ENCODE data around the genes TMEM252, FXN and PTAR1.

DNA sequence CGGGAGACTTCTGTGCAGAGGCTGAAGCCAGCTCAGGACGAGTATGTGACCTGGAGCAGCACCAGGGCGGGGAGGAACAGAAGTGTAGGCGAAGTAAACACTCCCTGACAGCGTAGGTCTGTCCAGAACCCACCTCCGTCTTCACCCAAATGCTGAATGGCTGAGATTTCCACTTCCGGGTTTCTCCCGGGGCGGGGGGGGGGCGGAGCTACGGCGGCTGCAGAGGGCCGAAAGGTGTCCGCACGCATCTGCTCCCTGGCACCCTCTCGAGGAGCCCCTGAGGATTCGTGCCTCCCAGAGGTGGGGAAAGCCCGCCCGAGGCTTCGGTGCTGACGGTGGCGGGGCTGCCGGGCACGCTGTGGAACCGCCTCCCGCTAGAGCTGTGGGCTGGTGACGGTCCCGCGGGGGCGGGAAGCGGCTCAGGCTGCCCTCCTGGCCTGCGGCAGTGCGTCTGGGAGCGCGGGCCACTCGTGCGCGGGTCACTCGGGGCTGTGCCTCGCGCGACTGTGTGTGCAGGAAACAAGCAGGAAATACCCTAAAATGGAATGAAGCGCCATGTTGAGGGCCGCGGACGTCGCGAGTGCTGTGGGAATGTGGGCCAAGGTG, 1425.4 kb downstream of the FOXD4L5 start:
- RRBS = no CpG with 5 or more reads among the region's 48 CpGs

DNA sequence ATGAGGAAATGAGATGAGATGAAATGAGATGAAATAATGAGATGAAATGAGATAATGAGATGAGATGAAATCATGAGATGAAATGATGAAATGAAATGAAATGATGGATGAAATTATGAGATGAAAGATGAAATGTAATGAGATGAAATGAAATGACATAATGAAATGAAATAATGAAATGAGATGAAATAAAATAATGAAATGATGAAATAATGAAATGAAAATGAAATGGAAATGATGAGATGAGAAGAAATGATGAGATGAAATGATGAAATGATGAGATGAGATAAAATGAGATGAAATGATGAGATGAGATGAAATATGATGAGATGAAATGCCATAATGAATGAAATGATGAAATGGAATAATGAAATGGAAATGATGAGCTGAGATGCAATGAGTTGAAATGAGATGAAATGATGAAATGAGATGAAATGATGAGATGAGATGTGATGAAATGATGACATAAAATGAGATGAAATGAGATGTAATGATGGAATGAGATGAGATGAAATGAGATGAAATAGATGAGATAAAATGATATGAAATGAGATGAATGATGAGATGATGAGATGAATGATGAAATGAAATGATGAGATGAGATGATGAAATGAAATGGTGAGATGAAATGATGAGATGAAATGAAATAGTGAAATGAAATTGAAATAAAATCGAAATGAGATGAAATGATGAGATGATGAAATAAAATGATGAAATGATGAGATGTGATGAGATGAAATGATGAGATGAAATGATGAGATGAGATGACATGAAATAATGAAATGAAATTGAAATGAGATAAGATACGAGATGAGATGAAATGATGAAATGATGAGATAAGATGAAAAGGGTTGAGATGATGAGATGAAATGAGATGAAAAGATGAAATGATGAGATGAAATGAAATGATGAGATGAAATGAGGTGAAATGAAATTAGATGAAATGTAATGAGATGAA, 77.7 kb downstream of the FOXD4L5 start:
- RRBS = no CpG with 5 or more reads among the region's 2 CpGs

GRCh38 chr9:65714613-65715184, 22.2 kb upstream of the FOXD4L4 start:
- RRBS = no CpG with 5 or more reads among the region's 18 CpGs

- RRBS = no CpG with 5 or more reads among the region's 6 CpGs
Observed at GRCh38 chr9:66942325-66943248, 42.1 kb downstream of the ZNF658 start.

GRCh38 chr9:68446639-68447330, 90.4 kb downstream of the PGM5 start:
- RRBS = no CpG with 5 or more reads among the region's 8 CpGs

DNA sequence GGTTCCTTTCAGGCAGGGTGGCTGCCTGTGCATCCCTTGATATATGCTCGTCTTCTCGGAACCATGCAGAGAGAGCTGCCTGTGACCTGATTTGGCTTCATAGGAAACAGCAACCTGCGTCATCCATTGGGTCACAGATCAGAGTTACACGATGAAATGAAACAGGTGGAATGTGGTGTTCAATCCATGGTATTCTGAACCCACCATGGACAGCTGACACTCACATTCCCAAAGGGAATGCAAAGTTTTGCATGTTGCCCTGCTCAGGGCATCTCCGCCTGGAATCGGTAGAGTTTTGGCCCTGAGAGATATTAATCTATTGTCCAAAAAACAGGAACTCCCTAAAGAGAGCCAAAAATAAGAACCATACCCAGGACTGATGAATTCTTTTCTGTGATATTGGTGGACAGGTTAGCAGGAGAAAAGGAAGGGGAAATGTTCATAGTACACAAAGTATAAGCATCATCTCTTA, 85.6 kb downstream of the TMEM252 start:
- RRBS = no CpG with 5 or more reads among the region's 6 CpGs

- RRBS = no CpG with 5 or more reads among the region's 2 CpGs
Observed at GRCh38 chr9:68506112-68506431, 34.6 kb downstream of the TMEM252 start.

GRCh38 chr9:68540622-68541266, at the start of gene TMEM252:
Gene TMEM252 (minus strand): TSS chr9:68540883.
- RRBS = no CpG with 5 or more reads among the region's 7 CpGs

GRCh38 chr9:68728121-68728762, 23.2 kb downstream of the PIP5K1B start:
- RRBS = no CpG with 5 or more reads among the region's 3 CpGs

- RRBS = no CpG with 5 or more reads among the region's 4 CpGs
Observed at GRCh38 chr9:68975511-68976138, 38.3 kb downstream of the PRKACG start.

DNA sequence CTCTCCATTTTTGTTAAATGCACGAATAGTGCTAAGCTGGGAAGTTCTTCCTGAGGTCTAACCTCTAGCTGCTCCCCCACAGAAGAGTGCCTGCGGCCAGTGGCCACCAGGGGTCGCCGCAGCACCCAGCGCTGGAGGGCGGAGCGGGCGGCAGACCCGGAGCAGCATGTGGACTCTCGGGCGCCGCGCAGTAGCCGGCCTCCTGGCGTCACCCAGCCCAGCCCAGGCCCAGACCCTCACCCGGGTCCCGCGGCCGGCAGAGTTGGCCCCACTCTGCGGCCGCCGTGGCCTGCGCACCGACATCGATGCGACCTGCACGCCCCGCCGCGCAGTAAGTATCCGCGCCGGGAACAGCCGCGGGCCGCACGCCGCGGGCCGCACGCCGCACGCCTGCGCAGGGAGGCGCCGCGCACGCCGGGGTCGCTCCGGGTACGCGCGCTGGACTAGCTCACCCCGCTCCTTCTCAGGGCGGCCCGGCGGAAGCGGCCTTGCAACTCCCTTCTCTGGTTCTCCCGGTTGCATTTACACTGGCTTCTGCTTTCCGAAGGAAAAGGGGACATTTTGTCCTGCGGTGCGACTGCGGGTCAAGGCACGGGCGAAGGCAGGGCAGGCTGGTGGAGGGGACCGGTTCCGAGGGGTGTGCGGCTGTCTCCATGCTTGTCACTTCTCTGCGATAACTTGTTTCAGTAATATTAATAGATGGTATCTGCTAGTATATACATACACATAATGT, at the start of gene FXN:
Gene FXN, plus strand, starts transcription at position 136 of the 733 bp plus-strand sequence.
- RRBS = 1% methylated on average over 33 of the region's 70 CpGs

DNA sequence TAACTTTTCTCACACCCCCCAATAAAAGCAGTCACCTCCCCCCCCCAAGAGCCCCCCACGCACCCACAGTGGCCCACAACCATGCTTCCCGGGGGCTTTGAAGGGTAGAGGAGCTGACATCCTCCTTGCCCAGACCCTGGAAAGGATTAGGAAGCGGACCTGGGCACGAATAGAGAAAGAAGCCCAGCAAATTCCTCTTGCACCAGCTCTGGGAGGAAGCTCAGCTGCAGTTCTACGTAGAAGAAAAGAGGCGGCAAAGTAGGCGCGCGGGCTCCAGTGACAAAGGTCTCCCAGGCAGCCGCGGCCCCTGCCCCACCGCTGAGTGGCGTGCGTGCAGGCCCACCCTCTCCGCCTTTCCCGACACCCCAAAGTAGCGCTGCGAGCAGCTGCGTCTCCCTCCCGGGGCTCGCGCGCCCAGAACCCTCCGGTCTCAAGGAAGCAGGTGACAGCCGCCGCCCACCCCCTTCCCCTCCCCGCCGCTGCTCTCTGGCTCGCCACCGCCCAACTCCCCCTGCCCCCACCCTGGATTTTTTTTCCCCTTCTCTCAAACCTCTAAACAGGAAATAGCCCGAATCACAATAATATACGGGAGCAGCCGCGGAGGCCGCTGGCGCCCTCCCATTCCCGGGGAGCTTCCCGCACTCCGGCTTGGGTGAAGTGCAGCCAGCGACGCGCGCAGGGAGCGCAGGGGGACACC, 53.0 kb upstream of the TJP2 start:
- RRBS = under 1% methylated on average over 5 of the region's 44 CpGs

DNA sequence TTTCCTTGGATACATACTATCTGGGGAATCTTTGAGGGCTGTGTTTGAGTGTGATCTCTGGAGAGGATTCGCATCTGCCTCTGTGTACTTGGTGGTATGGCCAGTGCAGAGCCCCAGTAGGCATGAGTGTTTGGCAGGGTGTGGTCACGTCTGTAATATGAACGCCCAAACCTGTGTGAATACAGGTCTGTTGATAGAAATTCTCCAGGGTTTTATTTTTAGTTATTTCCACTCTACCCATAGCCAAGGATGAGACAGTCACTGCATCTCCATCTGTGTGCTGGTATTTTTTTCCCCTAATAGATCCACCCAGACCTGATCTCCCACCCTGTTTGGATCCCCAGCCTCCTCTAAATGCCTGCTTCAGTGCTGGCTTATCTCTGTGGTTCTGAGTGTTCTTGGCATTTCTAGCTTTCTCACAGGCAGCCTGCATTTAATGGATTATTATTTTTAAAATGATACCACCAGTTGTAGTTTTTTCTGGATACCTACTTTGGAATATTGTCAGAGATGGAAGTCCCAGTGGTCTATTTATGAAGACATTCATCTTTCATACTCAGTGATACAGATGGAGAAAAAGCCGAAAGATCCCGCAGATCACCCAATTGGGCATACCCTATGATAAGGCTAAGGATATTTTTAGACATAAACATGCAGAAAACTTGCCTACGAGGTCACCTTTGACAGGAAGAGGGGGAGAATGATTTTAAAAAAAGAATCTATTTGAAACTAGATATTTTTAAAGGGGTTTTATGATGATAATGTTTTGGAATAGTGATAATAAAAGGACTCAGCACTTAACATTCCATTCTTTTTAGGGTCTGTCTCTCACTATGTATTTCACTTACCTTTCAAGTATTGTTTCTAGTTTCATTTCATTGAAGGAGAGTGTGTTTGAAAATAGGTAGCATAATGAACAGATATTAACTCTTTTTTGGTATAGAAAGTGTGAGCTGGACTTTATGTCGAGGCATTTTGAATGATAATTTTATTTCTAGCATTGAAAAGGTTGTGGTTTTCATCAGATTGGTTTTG, 37.7 kb downstream of the TJP2 start:
- RRBS = no CpG with 5 or more reads among the region's 7 CpGs

GRCh38 chr9:69246639-69247189, 72.6 kb downstream of the TJP2 start:
- RRBS = no CpG with 5 or more reads among the region's 4 CpGs

GRCh38 chr9:69250986-69251586, 73.9 kb upstream of the ENTREP1 start:
- RRBS = no CpG with 5 or more reads among the region's 6 CpGs

DNA sequence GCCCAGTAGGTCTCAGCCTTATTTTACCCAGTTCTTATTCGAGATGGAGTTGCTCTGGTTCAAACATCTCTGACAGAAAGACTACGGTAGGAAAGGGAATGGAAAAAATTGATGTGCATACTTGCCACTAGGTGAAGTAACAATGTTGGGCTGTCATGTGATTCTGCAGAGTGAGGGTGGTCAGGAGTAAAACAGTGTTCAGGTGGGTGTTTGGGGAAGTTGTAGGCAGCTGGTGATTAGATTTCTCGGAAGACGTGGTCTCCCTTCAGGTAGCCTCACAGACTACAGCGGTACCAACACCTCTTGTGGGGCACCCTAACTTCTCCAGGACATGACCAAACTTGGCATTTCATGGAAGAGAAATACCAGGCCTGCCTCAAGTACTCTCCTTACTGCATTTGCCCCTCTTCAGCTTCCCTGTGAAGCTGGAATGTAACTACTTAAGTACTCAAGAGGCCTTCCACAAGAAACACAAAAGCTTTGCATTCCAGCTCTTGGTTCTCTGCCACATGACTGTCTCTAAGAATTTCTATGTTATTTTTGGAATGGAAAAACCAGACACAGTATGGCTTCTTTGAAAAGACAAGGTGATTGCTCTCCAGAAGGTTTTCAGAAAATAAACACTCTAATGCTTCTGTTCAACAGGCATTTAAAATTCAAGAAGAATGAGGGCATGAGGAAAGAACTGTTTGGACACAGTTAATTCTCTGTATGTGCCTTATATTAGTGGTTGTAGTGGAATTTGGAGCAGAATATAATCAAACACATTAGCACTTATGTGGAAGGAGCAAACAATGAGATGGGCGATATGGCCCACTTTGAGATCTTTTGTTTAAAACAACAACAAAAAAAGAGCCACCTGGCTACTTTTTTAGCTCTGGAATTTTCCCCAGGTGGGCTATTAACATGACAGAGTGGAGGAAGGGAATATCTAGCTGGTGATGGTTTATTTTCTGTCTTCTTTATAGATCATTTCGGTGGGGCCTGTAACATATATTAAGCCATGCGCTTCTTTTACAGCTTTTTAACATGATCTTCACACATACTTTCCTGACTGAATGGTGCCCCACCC, 17.2 kb upstream of the ENTREP1 start:
- RRBS = no CpG with 5 or more reads among the region's 8 CpGs

DNA sequence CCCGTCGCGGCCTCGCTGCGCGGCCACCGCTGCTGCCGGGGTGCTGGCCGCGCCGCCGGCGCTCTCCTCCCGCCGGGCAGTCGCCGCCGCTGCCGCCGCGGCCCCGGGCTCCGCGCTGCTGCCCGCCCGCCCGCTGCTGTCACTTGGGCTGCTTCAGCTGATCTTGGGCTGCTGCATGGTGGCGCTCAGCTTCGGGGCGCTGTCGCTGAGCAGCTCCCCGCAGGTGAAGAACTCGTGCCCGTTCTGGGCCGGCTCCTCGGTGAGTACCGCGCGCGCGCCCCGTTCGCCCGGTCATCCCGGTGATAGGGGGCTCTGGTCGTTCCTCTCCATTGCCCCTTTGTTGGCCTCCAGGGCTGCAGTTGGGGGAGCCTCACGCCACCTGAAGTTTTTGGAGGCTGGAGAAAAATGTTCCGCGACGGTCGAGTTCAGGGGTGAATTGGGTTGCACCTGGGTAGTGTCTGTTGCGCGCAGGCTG, 487 bp downstream of the ENTREP1 start:
- RRBS = 6% methylated on average over 18 of the region's 53 CpGs

DNA sequence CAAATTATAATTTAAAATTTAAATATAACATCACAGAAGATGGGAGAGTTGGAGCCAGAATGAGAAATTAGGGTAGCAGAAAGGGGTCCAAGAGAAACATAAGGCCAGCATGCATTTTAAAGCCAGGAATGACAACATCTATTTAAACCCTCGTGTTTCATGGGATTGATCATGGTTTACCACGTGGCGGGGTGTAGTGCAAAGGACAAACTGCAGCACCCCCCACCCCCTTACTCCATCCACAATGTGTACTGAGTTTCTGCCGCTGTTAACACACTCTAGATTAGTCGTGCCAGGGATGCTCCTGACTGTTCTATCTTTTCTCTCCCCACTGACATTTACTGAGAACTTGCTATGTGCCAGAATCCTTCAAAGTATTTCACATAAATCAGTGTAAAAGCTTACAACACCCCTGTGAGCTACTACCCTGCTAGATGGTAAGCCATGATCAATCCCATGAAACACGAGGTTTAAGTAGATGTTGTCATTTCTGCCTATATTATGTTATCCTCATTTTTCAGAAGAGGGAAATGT, 136.2 kb downstream of the ENTREP1 start:
- RRBS = no CpG with 5 or more reads among the region's 6 CpGs

GRCh38 chr9:69632554-69633136, 39.5 kb downstream of the APBA1 start:
- RRBS = no CpG with 5 or more reads among the region's 4 CpGs

- RRBS = 0% methylated on average over 10 of the region's 105 CpGs
Observed at GRCh38 chr9:69759324-69760597, at the start of gene PTAR1. Gene PTAR1 (minus strand): TSS chr9:69760011.